Mesenchymal stem cell of the bone marrow (primary cell): ENCODE results near the genes HMHB1 and YIPF5.

DNA sequence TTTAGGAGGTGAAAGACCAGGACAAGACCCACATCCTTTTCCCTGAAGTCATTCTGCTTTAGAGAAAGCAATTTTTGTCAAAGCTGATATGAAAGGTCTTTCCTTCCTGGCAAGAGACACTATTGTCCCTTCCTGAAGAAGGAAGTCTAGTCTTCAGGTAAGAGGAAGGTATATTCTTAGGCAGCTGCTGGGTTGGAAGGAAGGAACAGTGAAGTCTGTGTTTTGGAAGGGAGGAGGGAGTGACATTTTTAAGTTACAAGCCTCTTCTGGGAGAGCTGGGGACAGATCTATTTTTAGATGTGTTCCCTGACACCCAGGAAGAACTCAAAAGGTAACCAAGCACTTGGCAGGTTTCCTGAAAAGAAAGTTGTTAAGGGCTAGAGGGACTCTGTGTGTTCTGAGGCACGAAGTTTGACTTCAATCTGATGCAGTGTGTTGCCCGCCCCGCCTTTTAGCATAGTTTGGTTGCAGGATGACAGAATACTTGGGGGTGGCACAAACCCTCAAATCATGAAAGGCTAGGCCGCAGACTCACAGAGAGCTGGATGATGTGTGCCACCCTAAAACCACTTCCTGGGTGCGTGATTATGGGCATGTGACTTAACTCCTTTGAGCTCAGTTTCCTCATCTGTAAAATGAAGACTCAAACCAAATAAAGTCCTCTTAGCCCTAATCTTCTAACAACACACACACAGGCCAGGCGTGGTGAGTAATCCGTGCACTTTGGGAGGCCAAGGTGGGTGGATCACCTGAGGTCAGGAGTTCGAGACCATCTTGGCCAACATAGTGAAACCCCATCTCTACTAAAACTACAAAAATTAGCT is 13.0 kb upstream of the NDFIP1 start:
- CAGE, long polyA plus RNA = no peak

DNA sequence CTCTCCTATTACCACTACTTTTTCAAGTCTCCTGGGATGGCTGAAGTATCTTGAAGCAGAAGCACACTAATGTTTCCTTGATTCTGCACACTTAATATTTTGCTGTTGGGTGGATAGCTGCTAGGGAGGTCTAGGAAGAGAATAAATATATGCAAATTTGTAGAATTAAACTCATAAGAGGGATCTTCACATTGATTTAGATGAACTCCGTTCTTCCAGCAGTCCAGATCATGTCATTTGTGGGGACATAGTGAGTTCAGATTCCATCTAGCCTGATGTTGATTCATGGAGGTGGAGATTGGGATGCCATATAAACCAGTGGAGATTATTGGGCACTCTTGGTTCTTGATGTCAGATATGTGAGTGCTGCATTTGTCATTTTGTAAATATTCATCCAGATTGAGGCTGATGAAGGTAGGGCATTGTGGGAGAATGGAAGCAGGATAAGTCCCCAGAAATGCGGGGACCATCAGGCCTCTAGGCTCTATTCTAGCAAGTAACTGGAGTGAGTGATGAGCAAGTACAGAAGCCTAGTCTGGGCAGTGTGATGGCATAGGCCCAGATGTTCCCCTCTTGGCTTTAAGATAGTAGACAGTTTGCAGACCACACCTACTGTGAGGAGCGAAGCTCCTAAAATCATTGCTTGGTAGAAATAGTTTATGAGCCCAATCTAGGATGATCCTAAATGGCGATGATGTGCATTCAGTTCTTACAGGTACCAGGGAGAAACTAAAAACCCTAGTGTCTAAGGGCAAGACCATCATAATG is 24.2 kb downstream of the NDFIP1 start:
- CAGE, long polyA plus RNA = no peak

- CAGE, long polyA plus RNA = no peak
These were observed 28.8 kb downstream of the NDFIP1 start for GRCh38 chr5:142137108-142138110.

DNA sequence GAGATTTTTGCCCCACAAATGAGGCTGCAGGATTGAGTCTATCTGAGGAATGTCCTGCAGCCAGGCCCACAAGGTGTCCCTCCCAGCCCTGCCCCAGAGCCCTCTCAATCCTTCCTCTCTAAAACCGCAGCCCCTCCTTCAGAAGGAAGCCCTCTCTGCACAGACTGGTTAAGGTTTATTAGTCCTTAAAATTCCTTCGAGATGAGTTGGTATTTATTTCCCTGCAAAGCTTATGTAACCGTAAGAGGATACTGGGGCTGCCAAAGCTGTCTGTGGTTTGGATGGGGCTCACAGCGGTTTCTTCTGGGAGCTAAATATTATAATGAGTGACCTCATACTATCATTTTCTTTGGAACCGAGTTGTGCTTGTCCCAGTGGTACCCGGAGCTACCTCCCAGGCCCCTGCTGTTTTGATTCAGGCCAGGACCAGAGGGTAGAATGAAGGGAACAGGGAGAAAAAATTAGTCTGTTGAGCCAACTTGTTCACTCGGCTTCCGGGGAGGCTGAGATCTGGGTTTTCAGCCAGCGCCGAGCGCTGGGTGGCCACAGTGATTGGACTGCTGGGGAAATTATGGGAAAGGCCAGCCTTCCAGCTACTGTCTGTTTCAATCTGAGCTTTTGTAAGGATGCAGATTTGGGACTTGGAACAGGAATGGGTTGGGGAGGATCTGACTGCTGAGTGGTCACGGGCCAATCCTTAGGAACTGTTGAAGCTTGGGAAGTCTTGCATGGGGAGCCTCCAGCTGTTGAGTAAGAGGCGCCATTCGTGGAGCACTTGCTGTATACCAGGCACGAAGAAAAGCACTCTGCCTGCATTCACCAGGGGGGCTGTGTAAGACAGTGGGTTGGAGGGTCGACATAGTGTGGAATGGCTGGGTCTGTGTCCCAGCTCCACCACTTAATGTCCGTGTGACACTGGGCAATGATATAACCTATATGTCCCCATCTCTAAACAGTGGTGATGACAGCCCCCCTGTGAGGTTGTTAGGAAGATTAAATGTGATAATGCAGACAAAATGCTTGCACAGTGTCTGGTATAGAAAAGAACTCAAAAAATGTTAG is 107.6 kb downstream of the NDFIP1 start:
- CAGE, long polyA plus RNA = no peak

DNA sequence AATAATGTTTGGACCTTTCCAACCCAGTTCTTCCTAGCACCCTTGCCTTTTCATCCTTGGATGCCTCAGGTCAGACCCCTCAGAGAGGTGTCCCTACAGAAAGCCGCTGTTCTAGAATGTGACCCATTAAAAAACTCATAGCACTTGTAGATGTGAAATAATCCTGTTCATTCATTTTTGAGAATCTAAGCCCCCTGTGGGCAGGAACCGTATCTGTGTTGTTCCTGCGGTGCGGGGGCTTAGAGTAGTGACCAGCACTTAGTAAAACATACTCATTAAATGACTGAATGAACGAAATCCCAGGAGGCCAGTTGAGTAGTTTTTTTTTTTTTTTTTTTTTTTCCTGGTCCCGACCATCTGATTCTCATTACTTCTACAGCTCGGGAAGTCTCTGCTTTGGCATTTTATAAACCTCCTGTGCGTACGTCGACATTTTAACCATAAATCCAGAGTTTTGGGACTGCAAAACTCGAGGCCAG is 31.4 kb upstream of the SPRY4 start:
- CAGE, long polyA plus RNA = no peak

DNA sequence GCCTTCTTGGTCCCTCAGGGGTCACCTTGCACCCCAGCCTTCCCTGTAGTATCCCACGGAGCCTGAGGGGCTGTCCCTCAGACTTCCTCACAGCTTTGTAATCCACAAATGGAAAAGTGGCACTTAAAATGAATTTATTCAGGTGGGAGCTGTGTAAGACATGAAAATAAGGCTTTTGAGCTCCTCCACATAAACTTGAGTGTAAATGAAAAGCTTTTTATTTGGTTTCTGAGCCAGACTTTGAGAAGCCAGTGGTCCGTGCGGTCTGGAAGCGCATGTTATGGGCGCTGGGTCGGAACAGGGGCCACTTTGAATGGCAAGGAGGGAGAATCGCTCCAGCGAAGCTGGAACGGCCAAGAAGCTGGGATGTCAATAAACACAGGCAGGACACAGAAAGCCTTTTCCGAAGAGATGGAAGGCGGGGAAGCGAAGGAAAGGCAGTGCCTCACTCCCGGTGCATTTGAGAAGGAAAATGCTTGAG is 84.0 kb upstream of the SPRY4 start:
- CAGE, long polyA plus RNA = no peak

GRCh38 chr5:142432122-142432747 is 107.4 kb upstream of the SPRY4 start:
- CAGE, long polyA plus RNA = no peak

- CAGE, long polyA plus RNA = no peak
These were observed 493 bp downstream of the FGF1 start for GRCh38 chr5:142685336-142685857.

DNA sequence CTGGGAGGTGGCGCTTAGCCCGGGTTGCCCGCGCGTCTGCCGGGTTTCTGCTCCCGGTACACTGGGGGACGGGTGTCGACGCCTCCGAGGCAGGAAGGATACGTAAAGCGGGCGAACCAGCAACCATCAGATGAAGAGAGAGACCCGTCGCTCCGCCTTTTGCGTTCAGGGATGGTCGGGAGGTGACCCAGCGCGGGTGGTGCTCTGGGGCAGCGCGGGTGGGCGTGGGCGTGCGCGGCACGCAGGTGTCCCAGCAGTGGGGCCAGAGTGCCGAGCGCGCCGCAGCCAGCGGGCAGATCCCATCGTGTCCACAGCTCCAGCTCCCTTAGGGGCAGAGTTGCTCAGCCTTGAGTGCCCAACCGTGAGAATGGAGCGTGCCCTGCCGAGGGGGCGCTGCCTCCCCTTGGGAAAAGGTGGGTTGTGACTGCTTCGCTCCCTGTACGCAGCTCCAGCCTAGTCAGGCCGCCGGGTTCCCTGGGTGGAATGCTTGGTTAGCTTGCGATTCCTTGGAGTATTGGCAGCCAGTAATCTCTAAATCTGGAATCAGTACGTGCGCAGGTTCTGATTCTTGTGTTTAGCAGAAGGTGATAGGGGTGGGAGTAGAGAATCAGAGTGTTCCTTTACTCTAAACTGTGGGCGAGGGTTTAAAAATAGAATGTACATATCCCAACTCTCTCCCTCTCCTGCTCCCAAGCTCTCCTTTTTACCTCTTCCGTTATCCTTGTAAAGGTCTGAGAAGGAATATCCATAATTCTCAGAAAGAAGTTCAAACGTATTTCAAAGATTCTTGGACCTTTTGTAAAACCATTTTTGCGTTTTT is 996 bp downstream of the ARHGAP26 start:
- CAGE, long polyA plus RNA = no peak

DNA sequence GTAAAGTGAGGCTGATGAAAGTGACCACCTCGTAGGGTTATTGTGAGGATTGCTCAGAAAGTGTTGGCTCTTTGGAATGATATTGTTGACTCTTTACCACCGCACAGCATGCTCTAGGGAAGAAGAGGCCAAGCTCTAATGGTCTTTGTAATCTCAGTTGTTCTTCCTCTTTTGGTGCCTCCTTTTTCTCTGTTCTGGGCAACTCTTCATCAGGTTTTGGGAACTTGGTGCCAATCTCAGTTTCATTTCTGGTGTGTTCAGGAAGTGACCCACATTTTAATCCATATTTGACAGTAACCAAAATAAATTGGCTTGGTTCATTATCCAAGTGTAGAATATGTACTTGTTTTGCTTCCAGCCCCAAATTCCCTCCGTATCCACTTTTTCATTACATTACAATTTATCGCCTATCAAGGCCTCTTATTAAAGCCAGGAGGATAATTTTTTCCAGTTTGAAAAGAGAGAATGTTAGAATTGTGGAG is 25.1 kb downstream of the ARHGAP26 start:
- CAGE, long polyA plus RNA = no peak

DNA sequence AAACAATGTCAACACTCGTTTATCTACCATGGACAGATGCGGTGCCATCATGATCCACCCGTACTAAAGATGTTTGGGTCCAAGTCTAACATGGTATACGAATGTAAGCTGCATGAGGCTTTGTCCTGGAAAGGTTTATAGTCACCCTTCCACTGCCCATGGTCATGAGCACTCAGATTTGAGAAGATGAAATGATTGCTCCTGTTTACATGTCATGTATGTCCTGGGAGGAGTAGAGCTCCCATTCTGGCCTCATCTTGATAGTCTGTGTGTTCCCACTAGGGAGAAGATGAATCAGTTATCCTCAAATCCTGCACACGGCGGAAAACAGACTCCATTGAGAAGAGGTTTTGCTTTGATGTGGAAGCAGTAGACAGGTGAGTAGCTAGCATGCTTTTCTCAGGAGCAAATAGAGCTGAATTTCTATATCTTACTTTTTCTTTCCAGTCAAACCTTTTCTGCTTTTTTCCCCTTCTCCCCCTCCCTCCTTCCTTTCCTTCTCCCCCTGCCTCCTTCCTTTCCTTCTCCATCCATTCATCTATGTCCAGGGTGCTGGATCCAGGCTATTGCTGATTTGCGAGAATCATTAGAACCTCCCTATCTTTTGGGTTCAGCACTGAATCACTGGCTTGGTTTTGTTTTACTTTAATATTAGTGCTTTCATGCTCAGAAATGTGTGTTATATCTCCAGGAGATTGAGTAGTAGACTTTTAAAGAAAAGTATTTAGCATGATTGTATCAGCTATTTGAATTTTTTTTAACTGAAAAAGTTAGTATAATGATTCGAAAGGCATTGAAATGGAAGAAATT is 142.9 kb downstream of the ARHGAP26 start:
- CAGE, long polyA plus RNA = no peak

DNA sequence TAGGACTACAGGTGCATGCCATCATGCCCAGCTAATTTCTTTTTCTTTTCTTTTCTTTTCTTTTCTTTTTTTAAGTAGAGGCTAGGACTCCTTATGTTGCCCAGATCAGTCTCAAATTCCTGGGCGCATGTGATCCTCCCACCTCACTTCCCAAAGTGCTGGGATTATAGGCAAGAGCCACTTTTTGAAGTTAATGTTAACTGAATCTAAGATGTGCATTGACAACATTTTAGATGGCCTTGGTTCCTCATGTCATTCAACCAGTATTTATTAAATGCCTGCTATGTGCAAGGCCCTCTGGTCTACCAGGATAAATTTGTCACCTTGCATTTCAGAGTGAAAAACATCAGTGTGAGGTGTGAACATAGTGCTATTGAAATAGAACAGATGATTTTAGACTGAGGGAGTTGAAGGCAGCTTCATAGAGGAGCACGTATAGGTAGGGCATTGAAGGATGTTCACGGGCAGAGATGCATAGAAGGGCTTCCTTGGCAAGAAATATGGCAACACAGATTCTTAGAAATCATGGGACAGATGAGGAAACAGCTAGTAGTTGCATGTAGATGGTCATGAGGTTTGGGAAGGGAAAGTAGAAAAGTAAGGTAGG is 223.7 kb downstream of the ARHGAP26 start:
- CAGE, long polyA plus RNA = no peak

GRCh38 chr5:143003228-143003469 is 233.0 kb downstream of the ARHGAP26 start:
- CAGE, long polyA plus RNA = no peak

GRCh38 chr5:143102301-143102994 is 301.0 kb downstream of the NR3C1 start:
- CAGE, long polyA plus RNA = no peak

DNA sequence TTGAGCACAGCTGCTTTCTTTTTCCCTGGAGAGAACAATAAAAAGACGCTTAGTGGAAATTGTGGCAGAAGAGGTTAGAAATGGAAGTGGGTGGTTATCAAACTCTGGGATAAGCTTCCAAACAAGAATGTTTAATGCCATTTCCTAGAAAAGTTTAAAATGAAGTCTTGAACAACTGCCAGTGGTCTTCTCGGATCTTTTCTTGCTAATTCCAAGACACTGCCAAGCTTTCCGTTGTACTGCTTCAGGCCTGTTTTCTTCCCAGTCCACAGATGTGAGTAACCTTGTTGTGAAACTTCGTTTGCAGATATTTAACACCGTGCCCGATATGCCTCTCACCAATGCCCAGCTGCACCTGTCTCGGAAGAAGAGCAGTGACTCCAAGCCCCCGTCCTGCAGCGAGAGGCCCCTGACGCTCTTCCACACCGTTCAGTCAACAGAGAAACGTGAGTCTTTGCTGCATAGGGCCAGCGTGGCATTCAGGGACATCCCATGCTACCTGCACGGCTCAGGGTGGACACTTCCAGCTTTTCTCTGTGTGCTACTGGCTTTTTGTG is 269.7 kb downstream of the NR3C1 start:
- CAGE, long polyA plus RNA = no peak

DNA sequence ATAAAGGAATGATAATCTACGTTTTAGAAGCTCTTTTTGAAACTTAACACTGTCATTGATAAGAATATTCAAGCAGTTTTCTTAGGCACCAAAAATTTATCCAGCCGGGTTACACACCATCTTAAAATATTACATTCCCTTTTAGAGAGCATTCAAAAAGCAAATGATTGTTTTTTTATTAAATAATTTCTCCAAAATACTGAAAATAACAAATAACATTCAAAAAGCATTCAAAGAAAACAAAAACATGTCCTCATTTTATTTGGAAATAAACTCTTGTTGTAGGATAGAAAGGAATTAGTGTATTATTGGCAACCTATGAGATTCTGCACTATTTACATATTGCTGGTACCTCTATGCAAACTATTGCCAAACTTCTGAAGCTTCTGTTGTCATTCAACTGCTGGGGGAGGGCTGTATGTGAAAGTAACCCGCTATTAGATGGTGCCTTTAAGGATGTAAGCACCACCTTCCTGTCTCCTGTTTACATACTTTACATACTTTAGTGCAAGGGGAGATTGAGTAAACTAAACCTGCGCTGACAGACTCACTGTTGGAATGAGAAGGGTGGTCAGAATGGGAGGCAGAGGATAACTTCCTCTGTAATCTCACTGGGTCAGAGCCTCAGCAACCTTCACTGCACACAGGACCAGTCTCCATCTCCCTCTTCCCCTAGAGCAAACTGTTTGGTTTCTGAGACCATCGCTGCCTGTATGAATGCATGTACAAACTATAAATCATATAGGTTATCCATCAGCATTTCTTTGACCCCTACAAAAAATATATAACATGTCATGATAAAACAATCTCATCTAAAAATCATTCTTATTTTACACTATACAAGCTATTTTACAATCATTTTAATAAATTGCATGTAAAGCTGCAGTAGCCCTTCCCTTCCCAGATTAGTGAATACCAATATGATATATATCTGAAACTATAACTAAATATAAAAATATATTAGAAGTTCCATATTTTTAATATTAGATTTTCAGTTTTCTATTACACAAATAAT is 123.8 kb downstream of the NR3C1 start:
- CAGE, long polyA plus RNA = no peak

DNA sequence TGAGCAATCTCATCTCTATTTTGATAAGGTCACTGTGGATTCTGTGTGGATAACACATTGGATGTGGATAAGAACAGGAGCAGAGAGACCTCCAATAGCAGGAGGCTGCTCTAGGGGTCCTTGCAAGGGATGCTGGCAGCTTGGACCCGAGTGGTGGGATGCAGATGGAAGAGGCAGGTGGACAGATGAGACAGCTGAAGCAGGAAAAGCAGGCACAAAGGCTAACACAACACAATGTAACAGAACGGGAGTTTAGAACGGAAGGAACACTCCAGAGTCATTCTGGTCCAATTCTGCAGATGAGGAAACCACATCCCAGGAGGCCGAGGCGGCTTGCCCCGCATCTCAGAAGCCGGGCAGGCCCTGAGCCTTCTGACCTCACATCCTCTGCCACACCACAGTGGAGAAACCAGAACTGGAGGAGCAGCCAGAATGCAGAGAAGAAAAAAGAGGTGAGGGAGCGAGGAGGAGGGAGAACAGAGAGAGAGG is at the start of gene HMHB1:
Gene HMHB1 (plus strand): TSS at position 309 of the 489 bp plus-strand sequence.
- CAGE, long polyA plus RNA = no peak

DNA sequence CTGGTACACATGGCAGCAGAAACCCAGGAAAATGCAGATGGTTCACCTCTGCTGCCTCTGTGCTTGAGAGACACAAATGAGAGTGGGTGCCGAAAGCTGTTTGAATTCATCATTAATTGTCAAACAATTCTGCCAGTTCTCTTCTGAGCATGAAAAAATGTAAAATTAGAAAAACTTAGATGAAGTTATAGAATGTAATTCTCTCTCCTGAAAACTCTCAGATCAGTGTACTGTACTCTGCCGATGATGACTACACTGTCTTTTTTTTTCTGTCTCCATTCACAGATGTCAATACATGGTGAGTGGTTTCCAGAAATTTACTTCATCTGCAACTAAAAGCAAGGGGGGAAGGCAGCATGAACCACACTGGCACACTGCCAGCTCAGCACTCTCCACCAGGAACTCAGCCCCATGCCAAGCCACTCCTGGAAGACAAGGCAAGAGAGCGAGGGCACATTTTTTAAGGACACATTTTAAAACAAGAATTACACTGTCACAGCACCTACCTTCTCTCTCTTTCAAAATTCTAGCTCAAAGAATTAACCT is 75.2 kb downstream of the HMHB1 start:
- CAGE, long polyA plus RNA = no peak

DNA sequence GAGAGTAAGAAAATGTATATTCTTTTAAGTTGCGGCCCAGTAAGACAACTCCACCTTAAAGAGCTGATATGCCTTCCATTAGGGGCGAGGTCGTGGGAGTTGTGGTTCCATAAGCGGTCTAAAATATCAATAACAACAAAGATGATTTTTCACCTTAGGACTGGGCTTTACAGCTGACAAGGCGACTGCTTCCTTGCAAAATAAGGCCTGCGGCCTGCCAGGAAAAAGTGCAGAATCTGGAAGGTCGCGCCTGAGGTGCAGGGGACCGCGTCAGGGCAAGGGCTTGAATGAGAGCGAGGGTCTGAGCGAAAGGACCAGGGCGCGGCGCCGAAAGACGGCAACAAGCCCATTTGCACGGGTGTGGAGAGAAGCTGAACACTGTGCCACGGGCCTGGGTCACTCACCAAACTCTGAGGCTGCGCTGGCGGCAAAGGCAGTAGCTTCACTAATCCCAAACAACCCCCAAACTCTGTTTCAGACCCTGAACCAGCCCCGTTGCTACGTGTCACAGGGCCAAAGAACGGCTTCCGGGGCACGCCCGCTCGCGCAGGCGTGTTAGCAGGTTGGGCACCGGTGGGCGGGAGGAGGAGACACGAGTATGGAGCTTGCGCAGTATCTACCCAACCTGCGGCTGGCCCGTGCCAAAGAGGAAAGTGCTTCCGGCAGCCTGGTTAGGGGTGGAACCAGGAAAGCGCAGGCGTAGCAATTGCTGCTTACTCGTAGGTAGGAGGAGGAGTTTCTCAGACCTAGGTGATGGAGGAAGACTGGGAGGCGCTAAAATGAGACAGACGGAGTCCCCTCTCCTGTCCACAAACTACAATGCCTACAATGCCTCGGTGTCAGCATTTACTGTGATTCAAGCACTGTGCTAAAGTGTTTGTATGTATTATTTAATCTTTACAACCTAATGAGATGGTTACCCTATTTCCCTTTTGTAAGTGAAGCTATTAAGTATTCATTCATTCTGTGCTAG is at the start of gene YIPF5:
Gene YIPF5 (minus strand): TSS at position 529 of the 973 bp plus-strand sequence.
- CAGE, long polyA plus RNA = no peak

- CAGE, long polyA plus RNA = no peak
These were observed 80.6 kb downstream of the PRELID2 start for GRCh38 chr5:145754469-145755019.